Melanocyte of skin (primary cell): ENCODE results near the genes EPHA4, SERPINE2 and CCDC195.

GRCh38 chr2:221571483-221572062, 531 bp downstream of the EPHA4 start:
- CAGE, long polyA plus RNA, 2 experiments = no peak in any of the 2 experiments

GRCh38 chr2:221572063-221572368, at the start of gene EPHA4:
EPHA4 (minus strand) TSS chr2:221572304.
- CAGE, long polyA plus RNA, 2 experiments = no peak in any of the 2 experiments

GRCh38 chr2:222452364-222453055, 28.2 kb downstream of the SGPP2 start:
- CAGE, long polyA plus RNA, 2 experiments = no peak in any of the 2 experiments

GRCh38 chr2:222537797-222538216, 113.5 kb downstream of the SGPP2 start:
- CAGE, long polyA plus RNA, 2 experiments = no peak in any of the 2 experiments

GRCh38 chr2:222805881-222806041, 55.1 kb upstream of the ACSL3 start:
- CAGE, long polyA plus RNA, 2 experiments = no peak in any of the 2 experiments

GRCh38 chr2:222870436-222871182, 9.8 kb downstream of the ACSL3 start:
- CAGE, long polyA plus RNA, 2 experiments = no peak in any of the 2 experiments

GRCh38 chr2:223598417-223599259, 3.5 kb downstream of the SCG2 start:
- CAGE, long polyA plus RNA, 2 experiments = no peak in any of the 2 experiments

DNA sequence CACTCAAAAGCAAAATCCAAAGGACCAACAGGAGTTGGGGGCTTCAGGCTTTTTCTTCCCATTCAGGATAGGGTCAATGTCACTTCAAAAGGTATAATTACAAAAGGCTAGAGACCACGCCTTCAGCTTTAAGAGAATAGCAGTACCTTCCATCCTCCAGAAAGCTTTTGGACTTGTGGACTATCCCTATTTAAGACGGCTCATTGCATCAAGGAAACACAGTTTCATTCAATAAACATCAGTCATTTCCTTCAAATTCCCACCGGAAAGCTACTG, 1.8 kb downstream of the WDFY1 start:
- CAGE, long polyA plus RNA, 2 experiments = no peak in any of the 2 experiments

GRCh38 chr2:223975108-223975932, 18.1 kb downstream of the MRPL44 start:
- CAGE, long polyA plus RNA, 2 experiments = no peak in any of the 2 experiments

- CAGE, long polyA plus RNA, 2 experiments = no peak in any of the 2 experiments
Measured at GRCh38 chr2:224038874-224040257, at the start of gene SERPINE2. SERPINE2 (minus strand) TSS chr2:224039286.

GRCh38 chr2:224546656-224547789, 38.1 kb downstream of the CUL3 start:
- CAGE, long polyA plus RNA, 2 experiments = no peak in any of the 2 experiments

GRCh38 chr2:224716153-224716545, at the start of gene CCDC195:
CCDC195 (minus strand) TSS chr2:224716365.
- CAGE, long polyA plus RNA, 2 experiments = no peak in any of the 2 experiments

DNA sequence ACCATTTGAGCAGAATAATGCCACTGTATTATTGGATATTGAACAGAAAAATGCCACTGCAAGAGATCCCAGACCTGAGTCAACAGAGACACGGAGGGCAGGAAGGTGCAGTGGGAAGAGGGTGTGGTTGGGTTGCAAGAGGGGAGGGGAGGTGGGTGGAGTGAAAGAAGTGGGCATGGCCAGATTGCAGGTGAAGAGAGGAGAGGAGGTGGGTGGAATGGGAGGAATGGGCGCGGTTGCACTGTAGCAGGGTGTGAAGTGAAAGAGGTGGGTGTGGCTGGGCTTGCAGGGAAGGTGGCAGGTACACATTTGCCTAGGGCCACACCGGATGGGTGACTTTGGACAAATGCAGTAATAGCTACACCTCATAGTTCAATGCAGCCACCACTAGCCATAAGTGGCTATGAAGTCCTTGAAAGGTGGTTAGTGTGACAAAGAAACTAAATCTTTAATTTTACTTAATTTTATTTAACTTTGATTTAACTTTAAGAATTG, 71.0 kb downstream of the DOCK10 start:
- CAGE, long polyA plus RNA, 2 experiments = no peak in any of the 2 experiments

- CAGE, long polyA plus RNA, 2 experiments = no peak in any of the 2 experiments
Measured at GRCh38 chr2:224997644-224998187, 44.6 kb downstream of the DOCK10 start.

- CAGE, long polyA plus RNA, 2 experiments = no peak in any of the 2 experiments
Measured at GRCh38 chr2:225666250-225666682, 266.8 kb downstream of the NYAP2 start.

DNA sequence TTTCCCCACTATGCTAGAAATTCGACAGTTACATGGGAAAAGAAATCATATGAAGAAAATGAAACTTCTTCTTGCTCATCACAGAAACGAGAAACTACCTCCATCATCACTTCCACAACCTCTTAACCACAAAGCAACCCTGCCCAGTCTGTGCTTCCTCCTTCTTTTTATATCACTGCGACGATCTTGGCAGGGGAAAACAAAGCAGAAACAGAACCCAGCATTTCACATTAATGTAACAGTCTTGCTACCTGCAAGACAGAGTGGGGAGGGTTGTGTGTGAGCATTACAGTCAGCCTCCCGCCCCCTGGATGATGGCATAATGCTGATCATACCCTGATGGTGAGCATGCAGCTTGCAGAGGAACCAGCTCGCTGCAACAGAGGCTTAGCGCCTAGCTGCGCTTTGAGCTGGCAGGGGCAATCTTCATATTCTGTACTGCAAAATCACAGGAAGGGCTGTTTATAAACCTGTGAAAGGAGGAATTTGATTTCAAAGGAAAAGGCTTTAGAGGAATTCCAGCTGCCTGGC, 376.1 kb downstream of the IRS1 start:
- CAGE, long polyA plus RNA, 2 experiments = no peak in any of the 2 experiments

DNA sequence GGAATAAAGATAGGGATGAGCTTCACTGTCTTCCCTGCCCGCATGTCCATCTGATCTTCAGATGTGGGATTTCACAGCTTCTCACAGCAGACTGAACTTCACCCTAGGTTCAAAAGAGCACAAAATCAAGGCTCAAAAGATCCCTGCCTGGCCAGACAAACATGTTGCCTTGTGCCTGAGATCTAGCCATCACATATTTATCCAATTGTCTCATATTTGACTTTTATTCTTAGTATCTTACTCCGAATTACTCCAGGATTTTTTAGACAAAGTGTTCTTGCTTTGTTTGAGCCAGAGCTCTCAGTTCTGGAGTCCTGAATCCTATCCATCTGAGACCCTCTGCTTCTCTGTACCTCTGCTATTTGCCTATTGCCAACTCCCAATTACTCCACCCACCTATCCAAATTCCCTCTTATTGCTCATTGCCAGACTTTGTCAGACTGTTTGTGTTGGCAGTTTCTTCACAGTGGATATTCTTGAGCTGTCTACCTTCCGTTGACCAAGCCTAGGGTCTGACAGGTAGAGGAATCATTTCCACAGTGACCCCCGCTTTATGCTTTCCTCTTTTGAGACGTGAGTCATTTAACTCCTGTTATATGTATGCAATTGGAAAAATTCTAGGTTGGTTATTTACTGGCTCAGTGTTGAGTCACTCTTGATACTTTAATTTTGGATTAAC, 187.9 kb downstream of the IRS1 start:
- CAGE, long polyA plus RNA, 2 experiments = no peak in any of the 2 experiments

- CAGE, long polyA plus RNA, 2 experiments = no peak in any of the 2 experiments
Measured at GRCh38 chr2:226652634-226653046, 147.0 kb downstream of the IRS1 start.

GRCh38 chr2:226725811-226725949, 73.9 kb downstream of the IRS1 start:
- CAGE, long polyA plus RNA, 2 experiments = no peak in any of the 2 experiments

DNA sequence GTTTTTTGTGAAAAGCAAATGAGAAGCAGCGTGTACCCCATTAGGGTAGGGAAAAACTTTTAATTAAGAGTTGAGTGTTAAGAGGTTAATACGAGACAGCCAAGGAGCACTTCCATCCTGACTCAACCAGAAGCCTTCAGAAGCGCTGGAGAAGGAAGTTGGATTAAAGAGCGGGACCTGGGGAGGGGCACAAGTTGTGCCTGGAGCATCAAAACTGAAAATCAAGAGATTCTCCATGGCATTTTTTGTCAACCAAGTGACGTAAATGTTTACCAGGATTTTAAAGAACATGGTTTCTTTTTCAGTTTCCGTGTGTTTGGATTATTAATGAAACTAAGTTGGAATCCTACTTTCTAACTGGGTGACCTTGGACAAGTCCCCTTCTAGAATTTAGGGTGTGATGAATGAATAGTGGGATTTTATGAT, 73.4 kb downstream of the IRS1 start:
- CAGE, long polyA plus RNA, 2 experiments = no peak in any of the 2 experiments